ENCODE measurements around a stretch of chr2.

- CAGE, long polyA plus RNA: no peak
- RRBS: 4% methylated on average over 40 of the region's 116 CpGs
Measured at GRCh38 chr2:11482513-11483584, 16.9 kb upstream of the E2F6 start.

- CAGE, long polyA plus RNA: no peak
- RRBS: no CpG with 5 or more reads among the region's 10 CpGs
Measured at GRCh38 chr2:11508405-11508889, 25.4 kb upstream of the GREB1 start.

- CAGE, long polyA plus RNA: no peak
- RRBS: no CpG with 5 or more reads among the region's 7 CpGs
Measured at GRCh38 chr2:11540339-11540885, 6.6 kb downstream of the GREB1 start.

DNA sequence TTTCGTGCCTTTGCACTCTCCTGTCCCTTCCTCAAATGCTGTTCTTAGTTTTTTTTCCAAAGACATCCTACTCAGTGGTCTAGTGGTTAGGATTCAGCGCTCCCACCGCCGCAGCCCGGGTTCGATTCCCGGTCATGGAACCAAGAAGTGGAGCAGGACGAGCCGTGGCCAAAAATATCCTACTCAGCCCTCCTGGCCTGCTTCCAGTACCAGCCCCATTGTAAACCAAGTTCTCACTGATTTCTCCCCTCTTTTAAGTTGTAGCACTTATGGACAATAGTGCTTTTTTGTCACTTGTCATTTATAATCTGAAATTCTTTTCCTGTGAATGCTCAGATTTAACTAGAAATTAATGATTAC is 17.8 kb downstream of the GREB1 start:
- CAGE, long polyA plus RNA: no peak
- RRBS: no CpG with 5 or more reads among the region's 9 CpGs

DNA sequence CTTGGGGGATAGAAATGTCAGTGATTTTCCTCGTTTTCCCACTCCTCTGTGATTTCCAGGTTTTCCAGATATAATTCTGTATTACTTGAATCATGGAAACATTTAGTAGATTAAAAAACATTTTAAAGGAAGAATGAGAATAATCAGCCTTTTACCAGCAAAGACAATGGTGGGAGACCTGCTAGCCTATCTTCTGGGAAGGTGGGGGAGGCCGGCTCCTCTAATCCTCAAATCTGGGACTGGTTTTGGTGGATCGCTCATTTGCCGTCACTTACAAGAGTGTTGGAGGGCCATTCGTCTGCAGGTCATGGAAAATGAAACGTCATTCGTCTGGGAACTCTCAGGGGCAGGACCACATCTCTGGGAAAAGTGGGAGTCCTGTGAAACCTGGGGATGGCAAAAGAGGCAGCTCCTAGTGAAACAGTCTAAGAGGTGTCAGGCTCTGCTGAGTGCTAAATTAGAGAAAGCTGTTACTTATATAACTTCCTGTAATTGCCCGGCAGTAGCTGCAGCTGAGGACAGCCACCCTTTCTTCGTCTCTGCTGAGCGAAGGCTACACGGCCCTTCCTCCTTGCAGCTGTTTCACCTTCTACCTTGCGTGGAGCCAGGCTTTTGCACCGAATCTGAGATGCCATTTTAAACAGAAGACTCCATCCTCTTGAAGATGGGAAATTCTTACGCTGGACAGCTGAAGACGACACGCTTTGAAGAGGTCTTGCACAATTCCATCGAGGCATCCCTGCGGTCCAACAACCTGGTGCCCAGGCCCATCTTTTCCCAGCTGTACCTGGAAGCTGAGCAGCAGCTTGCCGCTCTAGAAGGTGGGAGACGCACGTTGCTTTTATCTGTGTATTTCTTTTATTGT is 22.3 kb downstream of the GREB1 start:
- CAGE, long polyA plus RNA: no peak
- RRBS: no CpG with 5 or more reads among the region's 21 CpGs

- CAGE, long polyA plus RNA: no peak
- RRBS: 20% methylated on average over 7 of the region's 14 CpGs
Measured at GRCh38 chr2:11677368-11677816, 7.4 kb upstream of the NTSR2 start.

DNA sequence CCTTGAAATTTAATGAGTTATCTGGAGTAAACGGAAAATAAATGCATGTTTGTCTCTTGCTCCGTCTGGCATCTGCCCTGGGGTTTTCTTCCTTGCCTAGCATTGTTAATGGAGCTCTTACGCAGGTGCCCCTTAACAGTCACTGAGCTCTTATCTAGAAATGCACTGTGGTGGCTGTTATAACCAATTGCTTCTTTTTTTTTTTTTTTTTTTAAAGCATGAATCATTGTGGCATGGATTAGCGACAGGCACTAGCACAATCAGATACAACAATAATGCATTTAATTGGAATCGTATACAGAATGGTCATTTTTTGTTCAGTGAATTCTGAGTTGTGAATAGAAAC is 26.9 kb upstream of the LPIN1 start:
- CAGE, long polyA plus RNA: no peak
- RRBS: no CpG with 5 or more reads among the region's 5 CpGs

GRCh38 chr2:11757150-11757715 is 10.8 kb downstream of the LPIN1 start:
- CAGE, long polyA plus RNA: no peak
- RRBS: no CpG with 5 or more reads among the region's 6 CpGs

- CAGE, long polyA plus RNA: no peak
- RRBS: no CpG with 5 or more reads among the region's 12 CpGs
Measured at GRCh38 chr2:11767518-11768123, 21.2 kb downstream of the LPIN1 start.

DNA sequence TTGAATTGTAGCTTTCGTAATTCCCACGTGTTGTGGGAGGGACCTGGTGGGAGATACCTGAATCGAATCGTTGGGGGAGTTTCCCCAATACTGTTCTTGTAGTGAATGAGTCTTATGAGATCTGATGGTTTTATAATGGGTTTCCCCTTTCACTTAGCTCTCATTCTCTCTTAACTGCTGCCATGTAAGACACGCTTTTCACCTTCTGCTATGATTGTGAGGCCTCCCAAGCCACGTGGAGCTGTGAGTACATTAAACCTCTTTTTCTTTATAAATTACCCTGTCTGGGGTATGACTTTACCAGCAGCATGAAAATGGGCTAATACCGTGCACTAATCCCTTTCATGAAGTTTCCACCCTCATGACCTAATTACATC is 120.6 kb downstream of the LPIN1 start:
- CAGE, long polyA plus RNA: no peak
- RRBS: no CpG with 5 or more reads among the region's 7 CpGs

GRCh38 chr2:12044856-12045221 is 298.4 kb downstream of the LPIN1 start:
- CAGE, long polyA plus RNA: no peak
- RRBS: no CpG with 5 or more reads among the region's 8 CpGs

DNA sequence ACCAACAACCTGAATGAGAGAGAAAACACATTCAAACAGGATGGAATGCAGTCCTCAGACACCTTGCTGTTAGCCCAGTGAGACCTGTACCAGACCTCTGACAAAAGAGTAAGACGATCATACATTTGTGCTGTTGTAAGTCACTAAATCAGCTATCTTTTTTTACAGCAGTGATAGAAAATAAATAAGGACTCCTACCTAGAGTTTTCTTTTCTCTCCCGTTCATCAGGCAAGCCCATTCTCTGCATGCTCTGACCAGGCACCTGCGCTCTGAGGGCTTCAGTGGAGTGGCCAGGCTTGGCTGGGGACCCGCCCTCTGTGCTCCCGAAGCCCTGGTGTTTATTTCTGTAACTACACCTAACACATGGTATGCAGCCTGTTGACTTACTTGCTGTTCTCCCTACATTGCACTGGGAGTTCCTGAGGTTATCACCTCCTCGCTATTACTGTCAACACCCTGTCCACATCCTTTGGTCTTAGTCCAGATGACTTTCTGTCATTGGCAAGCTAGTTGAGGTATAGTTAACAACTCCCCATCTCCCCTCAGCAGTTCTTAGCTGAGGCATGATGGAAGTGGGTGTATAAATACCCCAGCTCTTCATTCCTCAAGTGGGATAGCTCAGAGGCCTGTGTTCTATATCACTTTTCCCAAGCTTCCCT is 317.7 kb downstream of the LPIN1 start:
- CAGE, long polyA plus RNA: no peak
- RRBS: no CpG with 5 or more reads among the region's 6 CpGs

DNA sequence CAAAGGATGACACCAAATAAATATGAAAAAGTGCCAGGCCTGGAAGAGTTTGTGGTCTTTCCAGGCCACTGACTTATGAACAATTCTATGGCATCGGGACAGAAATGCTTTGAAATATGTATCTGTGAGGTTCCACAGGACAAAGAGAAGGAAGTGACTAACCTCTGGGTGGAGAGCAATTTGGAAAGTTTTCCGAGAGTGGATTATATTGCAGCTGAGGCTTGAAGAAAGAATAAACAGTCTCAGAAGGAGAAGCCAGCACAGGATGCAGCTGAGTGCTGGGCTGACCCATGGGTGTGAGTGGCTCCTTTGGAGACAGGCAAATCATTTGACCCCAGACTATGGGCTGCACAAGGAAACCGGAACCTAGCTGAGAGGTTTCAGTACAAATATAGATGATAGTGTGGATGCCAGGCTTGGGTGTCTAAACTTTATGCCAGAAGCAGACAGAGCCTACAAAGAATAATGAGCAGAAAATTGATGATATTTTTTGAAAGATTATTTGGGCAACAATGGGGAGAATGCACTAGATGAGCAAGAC is 409.3 kb downstream of the LPIN1 start:
- CAGE, long polyA plus RNA: no peak
- RRBS: no CpG with 5 or more reads among the region's 3 CpGs

DNA sequence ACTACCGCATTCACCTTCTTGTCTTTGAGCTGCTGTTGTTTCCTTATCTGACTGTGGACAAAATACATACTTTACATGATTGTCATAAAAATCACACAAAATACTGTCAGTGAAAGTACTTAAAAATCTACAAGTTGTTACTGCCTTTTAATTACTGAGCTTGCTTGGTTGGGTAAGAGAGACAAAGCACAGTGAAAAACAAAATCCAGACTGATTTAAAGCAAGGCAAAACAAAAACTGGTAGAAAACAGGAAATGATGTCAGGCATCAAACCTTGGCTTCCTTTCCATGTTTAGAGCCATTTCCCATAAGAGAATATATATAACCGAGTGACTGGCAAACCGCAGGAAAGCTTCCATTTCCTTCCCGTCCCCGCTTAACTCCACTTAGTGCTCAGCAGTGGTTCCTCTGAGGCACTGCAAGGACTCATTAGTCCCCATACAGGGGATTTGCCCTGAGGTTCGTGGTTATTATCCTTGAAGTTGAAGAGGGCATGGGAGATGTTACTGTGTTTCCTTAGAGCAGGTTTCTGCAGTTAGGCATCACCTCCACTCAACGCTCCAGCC is 446.3 kb downstream of the LPIN1 start:
- CAGE, long polyA plus RNA: no peak
- RRBS: no CpG with 5 or more reads among the region's 7 CpGs

DNA sequence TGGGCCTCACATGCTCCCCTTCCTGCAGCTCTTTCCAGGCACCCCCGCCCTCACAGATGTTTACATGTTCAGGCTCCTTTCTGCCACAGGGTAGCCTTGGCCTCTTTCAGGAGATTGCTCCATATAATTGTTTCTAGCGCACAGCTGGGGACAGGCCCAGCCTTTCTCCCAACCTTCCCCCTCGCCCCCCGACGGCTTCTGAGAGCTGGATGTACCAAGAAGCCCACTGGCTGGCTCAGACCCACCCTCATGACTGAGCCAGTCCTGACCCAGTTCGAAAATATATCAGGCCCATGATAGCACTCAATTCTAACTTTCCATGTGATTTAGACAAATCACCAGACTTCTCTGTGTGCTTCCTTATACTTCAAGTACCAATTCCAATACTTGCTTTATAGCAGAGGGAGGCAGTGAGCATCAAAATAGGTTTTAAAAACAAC is 288.2 kb upstream of the TRIB2 start:
- CAGE, long polyA plus RNA: no peak
- RRBS: no CpG with 5 or more reads among the region's 6 CpGs

DNA sequence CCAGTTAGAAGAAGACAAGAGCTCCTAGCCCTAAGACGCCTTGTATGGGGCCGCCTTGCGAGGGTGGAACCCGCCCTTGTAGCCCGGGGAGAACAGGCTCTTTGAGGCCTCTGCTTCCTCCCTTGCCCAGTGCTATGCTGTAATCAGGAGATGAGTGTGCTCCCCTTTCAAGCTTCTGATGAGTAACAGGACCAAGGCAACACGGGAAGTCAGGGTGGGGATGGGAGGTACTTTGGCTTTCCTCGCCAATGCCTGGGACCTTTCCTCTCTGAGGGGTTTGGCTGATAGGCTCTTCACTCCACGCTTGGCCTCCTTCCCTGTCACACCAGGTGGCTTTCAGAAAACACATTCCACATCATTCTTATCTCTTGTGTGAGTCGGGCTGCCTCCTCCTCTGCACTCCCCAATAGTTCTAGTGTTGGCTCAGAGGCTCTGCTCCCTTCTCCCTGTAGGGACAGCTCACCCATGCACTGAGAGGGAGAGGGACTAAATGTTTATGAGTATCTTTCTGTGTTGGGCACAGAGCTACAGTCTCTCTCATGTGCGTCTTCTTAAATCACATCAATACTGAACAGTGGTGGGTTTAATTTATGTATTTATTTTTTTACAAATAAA is 223.6 kb upstream of the TRIB2 start:
- CAGE, long polyA plus RNA: no peak
- RRBS: 92% methylated on average over 4 of the region's 10 CpGs

DNA sequence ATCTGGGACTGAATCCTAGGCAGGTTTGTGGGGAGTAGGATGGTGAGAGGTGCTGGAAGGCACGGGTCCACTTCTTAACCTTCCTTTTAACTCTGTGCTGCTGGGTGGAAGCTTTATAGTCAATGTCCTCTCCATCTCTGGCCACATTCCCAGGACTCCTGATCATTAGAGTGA is 1.3 kb upstream of the TRIB2 start:
- CAGE, long polyA plus RNA: no peak
- RRBS: no CpG with 5 or more reads among the region's 1 CpG

DNA sequence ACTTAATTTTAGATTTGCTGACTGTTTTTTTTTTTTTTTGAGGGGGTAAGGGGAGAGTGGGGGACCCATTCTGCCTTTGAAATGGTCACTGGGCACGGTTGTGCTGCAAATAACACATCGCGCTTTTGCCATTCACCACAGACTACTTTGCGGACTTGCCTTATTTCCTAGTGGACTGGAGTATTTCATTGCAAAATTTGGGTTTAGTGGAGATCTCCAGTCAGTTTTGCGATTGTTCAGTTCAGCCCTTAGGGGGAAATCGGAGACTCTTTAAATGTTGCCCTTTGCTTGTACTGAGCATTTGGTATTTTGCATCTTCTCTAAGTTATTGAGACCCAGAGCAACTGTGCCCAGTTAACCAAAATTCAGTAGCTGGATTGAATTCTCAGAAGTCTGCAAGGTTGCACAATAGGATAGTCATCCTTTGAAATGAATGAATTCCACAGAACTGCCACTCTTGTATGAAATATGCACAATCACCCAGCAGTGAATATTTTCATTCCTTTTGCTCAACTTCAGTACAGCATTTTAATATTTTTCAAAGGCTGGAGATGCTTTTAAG is 2.9 kb downstream of the TRIB2 start:
- CAGE, long polyA plus RNA: no peak
- RRBS: no CpG with 5 or more reads among the region's 6 CpGs

DNA sequence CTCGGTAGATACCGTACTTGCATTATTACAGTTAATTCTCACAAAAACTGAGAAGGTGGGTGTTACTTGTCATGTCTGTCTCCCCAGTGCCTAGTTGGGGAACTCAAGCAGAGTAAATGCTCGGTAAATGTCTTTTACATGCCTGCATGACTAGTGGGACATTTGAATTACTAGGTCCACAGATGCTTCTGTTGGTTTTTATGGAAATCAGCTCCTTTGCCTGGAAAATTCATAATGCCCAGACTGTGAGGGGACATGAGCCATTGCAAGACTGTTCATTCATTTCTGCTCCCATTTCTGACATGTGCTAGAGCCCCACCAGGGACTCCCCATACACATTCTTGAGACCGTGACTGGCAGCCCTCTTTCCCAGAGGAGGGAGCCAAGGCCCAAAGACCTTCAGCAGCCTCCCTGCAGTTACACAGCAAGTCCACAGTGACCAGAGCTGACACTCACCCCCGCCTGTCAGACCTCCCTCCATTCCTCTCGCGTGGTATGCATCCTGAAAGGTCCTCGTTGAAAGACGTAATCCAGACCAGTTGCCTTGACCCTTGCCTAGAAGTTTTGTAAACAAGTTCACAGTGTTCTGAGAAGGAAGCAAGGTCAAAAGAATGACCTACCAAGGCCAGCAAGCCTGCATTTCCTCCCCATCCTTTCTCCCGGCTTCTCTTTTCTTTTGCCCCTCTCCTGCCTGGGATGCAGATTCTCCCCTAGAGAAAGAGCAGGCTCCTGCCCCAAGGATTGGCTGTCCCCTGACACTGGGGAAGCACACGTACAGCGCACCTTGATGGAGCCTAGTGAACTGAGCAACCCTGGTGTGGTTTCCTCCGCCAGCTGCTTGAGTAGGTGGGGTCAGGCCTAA is 18.1 kb downstream of the TRIB2 start:
- CAGE, long polyA plus RNA: no peak
- RRBS: no CpG with 5 or more reads among the region's 13 CpGs

DNA sequence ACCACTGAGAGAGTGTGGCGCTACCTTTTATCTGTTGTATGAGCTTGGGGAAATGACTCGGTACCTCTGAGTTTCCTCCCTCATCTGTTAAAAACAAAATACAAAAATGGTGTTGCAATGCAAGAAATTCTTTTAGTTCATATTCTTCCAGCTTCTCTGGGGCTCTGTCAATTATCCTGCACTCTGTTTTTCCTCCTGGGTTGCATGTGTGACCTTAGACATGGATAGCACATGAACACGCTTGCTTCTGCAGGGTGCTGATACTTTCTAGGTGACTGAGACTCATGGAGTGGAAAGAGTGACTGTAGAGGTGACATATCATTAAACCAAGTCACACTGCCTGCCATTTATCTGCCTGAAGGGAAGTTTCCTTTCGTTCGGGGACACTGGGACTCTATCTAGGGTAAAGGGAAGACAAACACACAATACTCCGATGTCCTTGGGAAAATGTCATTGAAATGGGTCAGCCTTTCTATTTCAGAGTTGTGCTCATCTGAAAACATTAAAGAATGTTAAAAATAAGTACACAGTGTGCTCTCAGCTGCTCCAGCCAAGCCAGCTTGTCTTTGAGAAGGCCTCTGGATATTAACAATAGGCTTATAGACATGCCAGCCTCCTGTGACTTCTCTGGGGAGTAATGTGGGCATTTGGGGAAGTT is 91.4 kb downstream of the TRIB2 start:
- CAGE, long polyA plus RNA: no peak
- RRBS: no CpG with 5 or more reads among the region's 6 CpGs